Measurements from ENCODE around the gene TBCEL.

- RRBS = no CpG with 5 or more reads among the region's 65 CpGs
These were observed 9.9 kb upstream of the MFRP start for GRCh38 chr11:119356075-119357159.

DNA sequence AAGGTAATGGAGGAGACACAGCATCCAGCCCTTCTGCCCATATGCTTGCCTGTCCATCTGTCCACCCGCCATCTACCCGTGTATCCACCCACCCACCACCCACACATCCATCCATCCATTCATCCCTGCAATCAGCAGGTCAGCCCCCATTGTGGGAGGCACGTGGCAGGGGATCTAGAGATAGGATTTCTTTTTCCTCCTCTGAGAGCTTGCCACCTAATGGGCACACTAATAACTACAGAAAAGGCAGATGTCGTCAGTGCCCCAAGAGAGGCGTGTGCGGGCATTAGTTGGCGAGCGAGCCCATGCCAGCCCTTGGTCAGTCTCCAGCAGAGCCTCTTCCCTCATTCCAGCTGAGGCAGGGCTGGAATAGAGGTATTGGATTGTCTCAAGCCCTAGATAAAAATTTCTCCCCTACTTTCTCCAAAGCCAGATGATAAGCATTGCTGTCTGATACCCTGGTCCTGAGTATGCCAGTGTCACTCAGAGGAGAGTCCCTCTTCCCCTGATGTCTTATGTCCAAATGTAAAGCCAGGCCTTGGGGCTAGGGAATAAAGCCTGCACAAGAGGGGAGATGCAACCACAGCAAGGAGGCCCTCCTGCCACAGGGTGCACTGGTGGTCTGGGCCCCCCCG, 9.7 kb downstream of the USP2 start:
- RRBS = no CpG with 5 or more reads among the region's 9 CpGs

DNA sequence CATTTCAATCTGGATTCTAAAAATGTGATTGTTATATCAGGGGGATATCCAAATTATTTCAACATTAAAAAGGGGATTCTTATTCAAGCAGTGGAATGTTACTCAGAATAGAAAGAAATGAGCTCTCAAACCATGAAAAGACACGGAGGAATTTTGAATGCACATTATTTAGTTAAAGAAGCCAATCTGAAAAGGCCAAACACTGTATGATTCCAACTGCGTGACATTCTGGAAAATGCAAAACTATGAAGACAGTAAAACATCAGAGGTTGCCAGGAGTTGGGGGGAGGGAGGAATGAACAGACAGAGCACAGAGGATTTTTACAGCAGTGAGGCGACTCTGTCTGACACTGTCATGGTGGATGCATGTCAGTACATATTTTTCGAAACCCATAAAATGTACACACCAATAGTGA, 22.8 kb upstream of the THY1 start:
- RRBS = no CpG with 5 or more reads among the region's 4 CpGs

- RRBS = no CpG with 5 or more reads among the region's 3 CpGs
These were observed 113.4 kb downstream of the NECTIN1 start for GRCh38 chr11:119615448-119616197.

DNA sequence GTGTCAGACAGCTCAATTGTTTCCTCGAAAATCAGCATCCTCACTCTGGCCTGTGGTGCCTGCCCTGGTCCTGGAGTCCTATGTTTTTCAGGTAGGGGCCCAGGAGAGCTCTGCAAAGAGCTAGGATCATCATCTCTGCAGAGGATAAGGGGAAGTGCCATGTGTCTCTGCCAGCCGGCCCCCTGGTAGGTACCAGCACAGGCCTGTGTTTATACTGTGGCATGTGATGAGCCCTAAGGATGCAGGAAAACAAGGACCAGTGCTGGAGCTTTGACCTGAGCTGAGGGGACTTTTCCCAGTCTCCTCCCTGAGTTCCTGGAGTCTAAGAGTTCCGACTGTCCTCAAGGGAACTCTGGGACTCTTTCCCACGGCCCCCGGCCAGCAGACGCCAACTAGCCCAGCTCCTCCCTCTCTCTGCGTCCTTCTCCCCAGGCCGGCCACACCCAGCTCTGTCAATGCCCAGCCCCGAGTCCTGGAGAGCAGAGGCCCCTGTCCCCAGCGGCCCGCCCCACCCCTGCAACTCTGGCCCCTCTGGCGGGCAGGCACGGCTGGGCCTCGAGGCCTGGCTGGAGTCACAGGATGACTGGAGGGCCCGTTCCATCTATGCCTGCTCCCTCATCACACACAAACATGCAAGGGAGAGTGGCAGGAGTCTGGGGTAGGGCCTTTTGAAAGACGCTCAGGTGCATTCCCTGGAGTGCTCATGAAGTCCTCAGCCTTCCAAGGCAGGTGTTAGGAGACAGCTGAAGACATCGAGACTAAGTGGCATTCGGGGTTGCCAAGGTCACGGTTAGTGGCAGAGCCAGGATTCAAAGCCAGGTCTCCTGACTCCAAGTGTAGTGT, 29.8 kb downstream of the NECTIN1 start:
- RRBS = no CpG with 5 or more reads among the region's 19 CpGs

- RRBS = 2% methylated on average over 9 of the region's 13 CpGs
These were observed 50.7 kb upstream of the NECTIN1 start for GRCh38 chr11:119779676-119780190.

GRCh38 chr11:120057557-120058614, 80.0 kb downstream of the TRIM29 start:
- RRBS = no CpG with 5 or more reads among the region's 19 CpGs

- RRBS = no CpG with 5 or more reads among the region's 17 CpGs
These were observed 9.4 kb downstream of the TRIM29 start for GRCh38 chr11:120128138-120129266.

DNA sequence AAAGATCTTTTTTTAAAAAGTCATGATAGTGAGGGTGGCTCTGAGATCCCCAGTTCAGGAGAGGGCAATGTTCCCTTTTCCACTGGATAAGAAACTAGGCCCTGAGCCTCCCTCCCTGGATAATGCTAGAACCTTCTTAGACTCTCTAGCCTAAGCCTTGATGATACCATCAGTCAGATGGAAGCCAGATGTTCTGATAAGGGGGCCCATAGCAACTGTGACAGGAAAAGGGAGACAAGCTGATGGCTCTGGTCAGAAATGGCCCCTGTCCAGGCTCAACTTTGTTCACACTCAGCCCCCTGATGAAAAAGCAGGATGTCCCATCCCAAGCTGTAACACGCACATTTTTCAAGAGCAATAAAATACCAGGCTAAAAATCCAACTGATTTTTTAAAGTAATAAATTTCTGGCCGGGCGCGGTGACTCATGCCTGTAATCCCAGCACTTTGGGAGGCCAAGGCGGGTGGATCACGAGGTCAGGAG, 7.2 kb upstream of the OAF start:
- RRBS = no CpG with 5 or more reads among the region's 6 CpGs

- RRBS = no CpG with 5 or more reads among the region's 19 CpGs
These were observed 7.4 kb downstream of the OAF start for GRCh38 chr11:120217855-120218984.

DNA sequence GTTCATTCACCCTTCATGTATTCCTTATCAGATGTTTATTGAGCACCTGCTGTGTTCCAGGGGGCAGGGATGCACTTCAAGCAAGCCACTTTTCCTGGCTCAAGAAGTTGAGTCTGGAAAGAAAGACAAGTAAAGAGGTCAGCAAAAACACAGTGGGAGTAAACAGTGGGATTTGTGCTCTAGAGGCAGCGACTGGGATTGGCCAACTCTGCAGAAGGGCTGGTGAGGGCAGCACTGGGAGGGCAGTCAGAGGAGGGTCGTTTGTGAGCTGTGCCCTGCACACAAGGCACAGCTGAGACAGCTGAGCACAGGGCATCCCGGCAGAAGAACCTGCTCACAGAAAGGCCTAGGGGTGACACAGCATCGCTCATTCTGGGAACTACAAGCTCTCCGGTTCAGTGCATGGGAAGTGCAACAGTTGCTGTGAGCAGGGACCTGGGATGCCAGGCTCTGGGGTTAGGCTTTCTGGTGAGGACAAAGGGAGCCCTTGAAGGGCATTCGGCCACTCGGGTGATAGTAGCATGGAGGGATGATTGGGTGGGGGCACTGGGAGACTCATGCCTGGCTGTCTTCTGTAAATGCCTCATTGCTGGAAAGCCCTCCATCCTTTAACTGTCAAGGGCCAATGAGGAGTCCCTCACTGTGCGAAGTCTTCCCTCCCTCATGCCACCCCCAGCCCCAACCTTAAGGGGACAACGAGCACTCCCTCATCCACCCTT, 9.7 kb downstream of the OAF start:
- RRBS = 90% methylated on average over 3 of the region's 9 CpGs

- RRBS = no CpG with 5 or more reads among the region's 4 CpGs
These were observed 6.3 kb upstream of the POU2F3 start for GRCh38 chr11:120233641-120233993.

DNA sequence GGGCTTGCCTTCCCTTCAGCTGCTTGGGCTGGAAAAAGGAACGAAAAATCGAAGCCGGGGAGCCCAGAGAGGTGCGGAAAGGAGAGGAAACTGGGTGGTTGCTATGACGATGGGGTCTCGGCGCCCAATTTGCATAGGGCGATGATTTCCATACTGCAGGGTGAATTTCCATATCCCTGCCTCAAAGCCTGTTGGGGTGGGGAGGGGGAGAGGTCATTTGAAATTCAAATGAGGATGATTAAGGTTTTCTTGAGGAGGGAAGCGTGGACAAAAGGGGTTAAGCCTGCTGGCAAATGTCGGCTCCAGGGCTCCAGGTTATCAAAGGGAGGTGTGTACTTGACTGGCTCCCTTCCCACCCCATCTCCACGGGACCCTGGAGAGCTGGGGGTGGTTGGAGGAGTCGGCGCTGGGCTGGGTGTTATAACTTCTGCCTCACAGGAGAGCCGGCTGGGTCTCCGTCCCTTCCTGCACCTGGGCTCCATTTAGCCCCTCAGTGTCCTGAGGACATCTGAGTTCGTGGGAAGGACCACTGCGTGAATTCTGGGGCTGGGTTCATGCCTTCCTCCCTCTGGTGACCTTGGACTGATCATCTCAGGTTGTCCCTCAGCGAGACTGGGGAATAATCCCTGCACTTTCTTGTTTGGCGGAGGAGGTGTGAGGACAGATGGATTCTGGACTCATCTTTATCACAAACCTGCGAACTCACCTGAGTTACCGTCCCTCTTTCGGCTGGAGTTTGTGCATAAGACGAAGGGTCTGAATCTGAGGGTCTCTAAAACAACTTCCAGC, 15.6 kb downstream of the POU2F3 start:
- RRBS = no CpG with 5 or more reads among the region's 23 CpGs

DNA sequence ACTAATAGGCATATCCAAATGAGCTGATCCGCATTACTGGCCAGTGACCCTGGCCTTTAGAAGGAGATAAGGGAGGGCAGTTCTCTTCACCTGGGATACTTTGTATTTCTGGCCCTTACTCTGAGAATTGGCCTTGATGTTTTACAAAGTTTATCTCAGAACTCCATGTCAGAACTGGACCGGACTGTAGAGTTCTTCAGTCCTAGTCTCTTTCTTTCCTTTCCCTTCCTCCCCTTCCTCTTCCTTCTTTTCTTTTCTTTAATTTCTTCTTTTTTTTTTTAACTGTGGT, 788 bp downstream of the TLCD5 start:
- RRBS = no CpG with 5 or more reads among the region's 2 CpGs

DNA sequence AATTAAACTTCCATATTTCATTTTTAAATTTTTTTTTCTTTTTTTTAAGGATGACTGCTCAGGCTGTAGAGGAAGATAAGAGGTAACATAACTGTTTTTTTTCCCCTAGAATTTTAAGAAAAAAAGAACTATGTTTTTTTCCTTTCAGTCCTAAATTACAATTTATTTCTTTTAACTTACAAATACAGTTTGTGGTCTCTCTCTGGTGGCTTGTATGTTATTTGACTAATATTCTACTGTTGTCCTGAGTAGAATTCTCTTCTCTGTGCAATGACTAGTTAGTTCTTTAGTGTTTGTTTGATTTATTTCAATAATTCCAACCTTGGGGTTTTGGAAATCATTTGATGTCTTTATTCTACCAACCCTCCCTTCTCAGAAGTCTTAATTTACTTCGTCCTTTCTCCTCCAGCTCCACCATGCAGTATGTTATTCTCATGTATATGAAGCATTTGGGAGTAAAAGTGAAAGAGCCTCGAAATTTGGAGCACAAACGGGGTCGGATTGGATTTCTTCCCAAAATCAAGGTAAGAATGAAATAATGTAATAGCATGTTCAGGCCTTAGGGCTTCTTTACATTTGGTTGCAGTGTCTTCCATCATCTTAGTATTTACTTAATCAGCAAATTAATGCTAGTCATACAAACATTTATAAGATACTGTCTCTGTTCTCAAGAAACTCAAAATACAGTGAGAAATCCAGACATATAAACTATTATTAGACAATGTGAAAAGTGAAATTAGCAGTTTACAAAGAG, 63.5 kb upstream of the GRIK4 start:
- RRBS = no CpG with 5 or more reads among the region's 4 CpGs

DNA sequence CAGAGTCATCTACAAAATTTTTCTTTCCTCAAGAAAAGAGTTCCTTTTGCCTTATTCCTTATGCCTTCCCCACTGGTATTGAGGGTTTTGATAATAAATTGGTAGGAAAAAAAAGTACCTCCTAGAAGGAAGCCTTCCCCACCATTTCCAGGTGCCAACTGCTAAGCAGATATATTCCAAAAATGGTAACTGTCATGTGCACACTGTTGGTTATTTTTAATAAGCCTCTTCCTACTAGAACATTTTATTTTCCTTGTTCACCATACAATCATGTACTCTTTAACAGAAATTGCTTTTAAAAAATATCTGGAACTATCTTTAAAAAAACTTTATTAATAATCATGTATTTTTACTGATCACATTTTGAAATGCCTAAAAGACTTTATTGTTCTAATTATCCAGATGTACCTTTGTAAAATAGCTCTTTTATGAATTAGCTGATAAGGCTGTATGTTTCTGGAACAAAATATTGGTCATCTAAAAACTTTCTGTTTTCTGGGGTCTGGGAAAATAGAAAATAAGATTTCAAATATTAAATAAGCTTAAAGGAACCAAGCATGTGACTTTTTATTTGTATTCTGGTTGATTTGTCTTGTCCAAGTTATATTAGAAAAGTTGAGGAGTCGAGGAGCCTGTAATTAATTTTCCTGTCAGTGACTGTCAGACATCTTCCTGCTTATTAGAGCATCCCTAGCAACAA, 22.9 kb upstream of the GRIK4 start:
- RRBS = no CpG with 5 or more reads among the region's 1 CpG

DNA sequence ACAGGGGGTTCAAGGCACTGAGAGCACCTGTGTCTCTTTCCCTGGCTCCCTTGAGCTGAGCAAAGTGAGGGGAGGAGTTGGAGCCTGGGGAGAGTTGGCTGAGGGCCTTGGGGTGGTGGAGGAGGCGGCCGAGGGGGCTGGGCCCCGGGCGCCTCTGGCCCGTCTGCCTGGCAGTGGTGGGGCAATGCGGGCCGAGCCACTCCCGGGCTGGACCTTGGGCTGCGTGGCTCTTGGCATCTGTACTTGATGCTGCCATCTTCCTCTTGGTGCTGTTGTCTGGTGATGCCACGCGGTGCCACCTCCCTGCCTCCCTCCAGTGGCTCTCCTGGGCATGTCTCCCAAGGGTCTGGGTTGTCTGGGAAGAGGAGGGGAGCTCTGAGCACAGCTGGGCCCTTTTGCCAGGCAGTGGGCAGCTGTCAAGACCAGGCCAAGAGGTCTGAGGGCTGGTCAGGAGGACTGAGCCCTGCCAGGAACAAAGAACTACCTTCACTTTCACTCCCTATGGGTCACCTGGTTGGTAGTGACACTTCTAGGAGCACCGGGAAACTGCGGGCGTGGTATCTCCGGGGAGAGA, 1.3 kb downstream of the GRIK4 start:
- RRBS = 53% methylated on average over 6 of the region's 15 CpGs

- RRBS = no CpG with 5 or more reads among the region's 3 CpGs
These were observed 90.1 kb downstream of the GRIK4 start for GRCh38 chr11:120601680-120602088.

- RRBS = no CpG with 5 or more reads among the region's 7 CpGs
These were observed 140.1 kb upstream of the TBCEL start for GRCh38 chr11:120883725-120884254.

DNA sequence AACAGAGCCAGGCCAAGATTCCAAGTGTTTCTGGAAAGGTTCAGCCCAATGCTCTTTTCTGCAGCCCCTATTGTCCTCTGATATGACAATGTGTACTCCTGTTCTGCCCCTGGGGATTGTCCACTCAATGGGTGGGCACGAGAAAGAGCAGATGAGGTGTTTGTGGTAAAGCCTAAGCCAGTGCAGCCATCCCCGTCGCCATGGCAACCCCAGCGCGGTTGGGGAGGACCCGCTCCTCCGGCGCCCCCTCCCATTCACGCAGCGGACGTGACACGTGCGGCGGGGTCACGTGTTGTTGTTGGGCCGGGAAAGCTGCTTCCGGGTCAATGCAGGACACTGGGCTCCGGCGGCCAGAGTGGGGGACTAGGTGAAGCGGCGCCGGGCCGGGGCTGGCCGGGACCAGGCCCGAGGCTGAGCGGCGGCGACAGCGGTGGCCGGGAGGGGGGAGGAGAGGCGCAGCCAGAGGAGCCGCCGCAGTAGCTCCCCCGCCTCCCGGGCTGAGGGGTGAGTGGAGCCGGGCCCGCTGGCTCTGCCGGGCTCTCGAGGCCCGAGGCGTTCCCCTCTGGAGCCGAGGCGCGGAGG, at the start of gene TBCEL:
TSS of gene TBCEL (plus strand) at position 315 of the 582 bp plus-strand sequence.
- RRBS = 1% methylated on average over 22 of the region's 44 CpGs